BJ (cell line): ENCODE measurements around the genes GJA4, KIAA0319L and C1orf216.

- CAGE, long polyA plus RNA: no peak
- RRBS: 4% methylated on average over 7 of the region's 33 CpGs
These were observed at the start of gene GJA4 for GRCh38 chr1:34792650-34793152. Gene GJA4, plus strand, starts transcription at chr1:34792999.

GRCh38 chr1:34845390-34845795, 14.2 kb downstream of the SMIM12 start:
- CAGE, long polyA plus RNA: no peak
- RRBS: no CpG with 5 or more reads among the region's 7 CpGs

DNA sequence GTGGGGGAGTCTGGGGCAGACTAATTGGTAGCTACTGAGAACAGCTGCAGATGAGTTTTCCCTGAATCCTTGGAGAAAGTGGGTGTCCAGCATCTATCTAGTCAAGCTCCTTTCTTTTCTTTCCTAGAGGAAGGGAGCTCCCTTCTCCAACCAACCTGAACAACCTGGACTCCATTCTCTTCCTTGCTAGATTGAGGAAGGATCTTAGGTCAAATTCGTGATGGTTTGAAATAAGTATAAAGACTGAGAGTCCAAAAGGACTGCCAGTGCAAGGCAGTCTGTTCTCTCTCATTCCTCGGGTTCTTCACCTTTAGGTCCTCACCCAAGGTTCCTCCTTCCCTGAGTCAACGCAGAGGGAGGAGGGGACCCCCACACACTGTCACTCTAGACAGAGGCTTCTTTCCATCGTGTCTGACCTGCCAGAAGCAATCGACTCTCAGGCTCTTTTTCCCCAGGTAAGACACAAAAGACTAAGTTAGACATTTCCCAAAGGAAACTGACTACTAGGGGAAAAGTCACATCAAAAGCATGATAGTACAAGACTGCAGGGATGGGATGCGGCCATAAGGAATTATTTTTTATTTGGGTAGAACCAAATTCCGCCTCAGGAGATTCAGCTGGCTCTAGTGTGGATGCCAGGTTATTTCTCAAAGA, 12.2 kb downstream of the TMEM35B start:
- CAGE, long polyA plus RNA: no peak
- RRBS: no CpG with 5 or more reads among the region's 7 CpGs

- CAGE, long polyA plus RNA: no peak
- RRBS: no CpG with 5 or more reads among the region's 5 CpGs
These were observed 54.3 kb downstream of the KIAA0319L start for GRCh38 chr1:35502735-35503500.

DNA sequence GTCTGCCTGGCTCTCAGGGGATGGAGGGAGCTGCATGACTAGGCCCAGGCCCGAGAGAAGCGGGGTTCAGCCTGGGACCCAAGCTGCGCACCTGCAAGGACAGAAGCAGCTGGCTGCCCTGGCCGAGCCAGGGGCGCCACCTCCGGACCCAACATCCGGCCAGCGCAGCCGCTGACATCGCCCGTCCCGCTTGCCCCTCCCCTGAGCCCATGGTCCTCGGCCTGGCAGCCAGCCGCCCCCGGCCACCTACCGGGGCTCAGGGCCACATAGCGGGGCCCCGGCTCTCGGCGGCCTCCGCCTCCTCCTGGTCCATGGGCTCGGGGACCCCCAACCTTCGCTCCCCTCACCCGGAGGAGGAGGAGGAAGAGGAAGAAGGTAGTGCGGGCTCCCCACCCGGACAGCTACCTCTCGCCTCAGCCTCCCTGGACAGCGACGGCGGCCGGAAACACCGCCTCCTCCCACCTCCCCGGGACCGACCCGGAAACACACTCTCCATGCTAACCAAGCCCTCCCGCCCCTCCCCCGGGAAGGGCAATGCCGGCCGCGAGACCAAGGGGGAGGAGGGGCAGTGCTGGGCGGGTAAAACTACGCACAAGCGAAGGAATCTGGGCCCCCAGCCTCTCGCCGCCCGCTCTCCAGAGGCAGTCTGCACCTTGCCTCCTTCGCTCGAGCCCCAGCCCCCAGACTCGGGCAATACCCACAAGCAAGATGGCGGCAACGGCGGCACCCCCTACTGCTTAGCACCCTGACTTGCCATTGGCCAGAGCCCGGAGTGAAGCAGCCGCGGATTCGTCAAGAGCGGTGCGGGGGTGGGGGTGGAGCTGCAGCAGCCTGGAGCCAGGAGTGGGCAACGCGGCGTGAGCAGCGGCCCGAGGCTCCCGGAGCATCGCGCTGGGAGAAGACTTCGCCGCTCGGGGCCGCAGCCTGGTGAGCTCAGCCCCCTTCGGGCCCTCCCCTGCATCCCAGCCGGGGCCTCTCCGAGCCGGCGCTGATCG, at the start of gene KIAA0319L:
Gene KIAA0319L (minus strand): TSS at position 447 of the 995 bp plus-strand sequence.
- CAGE, long polyA plus RNA: start-site peak on the minus strand centred at position 420 of the sequence, 24 bp wide, 266 and 125 reads in 2 replicates; start-site peak on the minus strand centred at position 666 of the sequence, 80 bp wide, 65 and 48 reads in 2 replicates
- RRBS: 1% methylated on average over 42 of the region's 76 CpGs

GRCh38 chr1:35595214-35595715, 22.2 kb downstream of the TFAP2E start:
- CAGE, long polyA plus RNA: no peak
- RRBS: no CpG with 5 or more reads among the region's 1 CpG

- CAGE, long polyA plus RNA: no peak
- RRBS: no CpG with 5 or more reads among the region's 13 CpGs
These were observed 442 bp downstream of the C1orf216 start for GRCh38 chr1:35718233-35718651.

GRCh38 chr1:35718652-35719417, at the start of gene C1orf216:
Gene C1orf216, minus strand, starts transcription at chr1:35718884.
- CAGE, long polyA plus RNA: no peak
- RRBS: 1% methylated on average over 40 of the region's 73 CpGs

DNA sequence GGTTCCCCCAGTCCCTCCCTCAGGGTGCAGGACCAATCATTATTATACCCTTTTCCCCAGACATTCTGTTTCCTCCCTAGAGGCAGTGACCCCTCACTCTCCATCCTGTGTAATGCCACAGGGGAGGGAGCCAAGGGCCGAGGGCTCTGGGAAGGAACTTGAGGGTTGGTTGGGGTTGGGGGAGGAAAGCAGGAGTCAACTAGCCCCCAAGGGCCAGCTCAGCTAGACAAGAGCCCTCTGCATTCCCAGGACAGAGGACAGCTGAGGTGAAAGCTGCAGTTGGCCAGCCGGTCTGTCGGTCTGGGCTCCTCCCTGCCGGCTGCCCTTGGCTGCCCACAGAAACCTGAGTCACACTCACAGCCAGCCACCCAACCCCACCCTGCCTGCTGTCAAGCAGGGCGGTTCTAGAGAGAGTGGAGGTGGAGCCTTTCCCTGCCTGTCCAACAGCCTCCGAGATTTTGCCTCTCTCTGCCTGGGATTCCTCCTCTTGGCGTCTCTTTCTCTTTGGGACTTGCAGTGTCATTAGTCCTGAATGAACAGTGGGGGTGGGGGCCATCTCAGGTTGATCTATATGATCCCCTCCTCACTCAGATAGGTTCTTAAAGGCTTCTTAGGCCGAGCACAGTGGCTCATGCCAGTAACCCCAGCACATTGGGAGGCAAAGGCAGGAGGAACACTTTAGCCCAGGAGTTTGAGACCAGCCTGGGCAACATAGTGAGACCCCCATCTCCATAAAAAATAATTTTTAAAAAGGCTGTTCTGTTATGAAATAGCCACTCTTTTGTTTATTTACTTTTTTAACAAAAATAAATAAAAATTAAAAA, 1.6 kb upstream of the TRAPPC3 start:
- CAGE, long polyA plus RNA: no peak
- RRBS: no CpG with 5 or more reads among the region's 8 CpGs

- CAGE, long polyA plus RNA: no peak
- RRBS: no CpG with 5 or more reads among the region's 9 CpGs
These were observed 14.5 kb downstream of the MAP7D1 start for GRCh38 chr1:36170279-36170968.

DNA sequence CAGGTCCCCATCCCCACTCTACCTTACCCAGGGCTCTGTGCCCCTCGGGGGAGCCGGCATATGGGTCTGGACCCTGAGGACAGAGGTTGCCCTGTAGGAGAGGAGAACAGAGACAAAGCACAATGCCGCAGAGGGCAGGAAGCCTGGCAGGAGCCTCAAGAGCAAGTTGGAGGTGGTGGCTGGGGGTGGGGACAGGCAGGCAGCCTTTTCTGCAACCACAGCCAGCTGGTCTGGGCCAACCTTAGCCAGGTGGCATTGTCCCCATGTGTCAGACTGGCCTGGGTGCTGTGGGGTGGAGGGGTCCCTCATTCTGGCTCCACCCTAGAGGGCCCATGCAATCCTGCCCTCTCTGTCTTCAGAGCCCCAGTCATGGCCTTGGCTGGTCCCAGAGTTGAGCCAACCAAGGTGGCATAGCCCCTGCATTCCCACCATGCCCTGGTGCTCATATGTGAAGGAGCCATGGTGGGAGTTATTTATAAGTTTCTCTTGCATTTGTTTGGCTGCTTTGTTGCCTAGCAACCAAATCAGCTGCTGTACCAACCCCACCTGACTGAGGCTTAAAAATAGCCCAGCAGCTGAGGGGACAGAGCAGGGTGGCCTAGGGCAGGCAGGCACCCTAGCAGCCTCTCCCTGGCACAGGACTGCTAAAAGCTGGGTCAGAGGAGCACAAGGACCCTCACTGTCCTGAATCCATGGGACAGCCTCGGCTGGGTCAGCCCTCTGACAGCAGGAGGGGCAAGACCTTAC, 19.3 kb downstream of the MAP7D1 start:
- CAGE, long polyA plus RNA: no peak
- RRBS: no CpG with 5 or more reads among the region's 4 CpGs

GRCh38 chr1:36190100-36190392, 34.1 kb downstream of the MAP7D1 start:
- CAGE, long polyA plus RNA: no peak
- RRBS: no CpG with 5 or more reads among the region's 9 CpGs

GRCh38 chr1:36243188-36243766, 19.0 kb downstream of the THRAP3 start:
- CAGE, long polyA plus RNA: no peak
- RRBS: no CpG with 5 or more reads among the region's 12 CpGs

GRCh38 chr1:36269005-36269835, 36.9 kb upstream of the SH3D21 start:
- CAGE, long polyA plus RNA: no peak
- RRBS: no CpG with 5 or more reads among the region's 8 CpGs

DNA sequence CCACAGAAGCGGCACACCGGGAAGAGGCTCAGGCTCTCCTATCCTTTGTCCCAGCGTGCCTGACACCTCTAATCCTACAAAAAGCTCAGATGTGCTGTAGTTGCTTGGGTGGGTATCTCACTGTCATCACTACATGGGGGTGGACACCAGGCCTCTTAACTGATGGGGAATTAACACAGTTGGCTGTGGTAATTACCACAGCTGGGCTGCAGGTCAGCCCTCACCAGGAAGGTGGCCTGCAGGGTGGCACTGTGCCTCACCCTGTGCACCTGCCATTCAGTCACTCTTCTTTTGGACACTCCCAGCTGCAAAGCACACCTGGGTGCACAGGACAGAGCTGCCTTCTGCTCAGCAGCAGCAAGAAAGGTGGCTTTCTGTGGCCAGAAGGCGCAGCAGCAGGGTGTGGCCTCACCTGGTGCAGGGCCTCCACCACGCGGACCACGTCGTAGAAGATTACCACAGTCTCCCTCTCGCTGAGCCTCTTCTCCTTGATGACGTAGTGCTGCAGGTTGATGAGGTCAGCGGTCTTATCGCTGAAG, 30.9 kb downstream of the STK40 start:
- CAGE, long polyA plus RNA: no peak
- RRBS: no CpG with 5 or more reads among the region's 12 CpGs

- CAGE, long polyA plus RNA: no peak
- RRBS: no CpG with 5 or more reads among the region's 5 CpGs
These were observed 16.3 kb downstream of the STK40 start for GRCh38 chr1:36369503-36369838.

DNA sequence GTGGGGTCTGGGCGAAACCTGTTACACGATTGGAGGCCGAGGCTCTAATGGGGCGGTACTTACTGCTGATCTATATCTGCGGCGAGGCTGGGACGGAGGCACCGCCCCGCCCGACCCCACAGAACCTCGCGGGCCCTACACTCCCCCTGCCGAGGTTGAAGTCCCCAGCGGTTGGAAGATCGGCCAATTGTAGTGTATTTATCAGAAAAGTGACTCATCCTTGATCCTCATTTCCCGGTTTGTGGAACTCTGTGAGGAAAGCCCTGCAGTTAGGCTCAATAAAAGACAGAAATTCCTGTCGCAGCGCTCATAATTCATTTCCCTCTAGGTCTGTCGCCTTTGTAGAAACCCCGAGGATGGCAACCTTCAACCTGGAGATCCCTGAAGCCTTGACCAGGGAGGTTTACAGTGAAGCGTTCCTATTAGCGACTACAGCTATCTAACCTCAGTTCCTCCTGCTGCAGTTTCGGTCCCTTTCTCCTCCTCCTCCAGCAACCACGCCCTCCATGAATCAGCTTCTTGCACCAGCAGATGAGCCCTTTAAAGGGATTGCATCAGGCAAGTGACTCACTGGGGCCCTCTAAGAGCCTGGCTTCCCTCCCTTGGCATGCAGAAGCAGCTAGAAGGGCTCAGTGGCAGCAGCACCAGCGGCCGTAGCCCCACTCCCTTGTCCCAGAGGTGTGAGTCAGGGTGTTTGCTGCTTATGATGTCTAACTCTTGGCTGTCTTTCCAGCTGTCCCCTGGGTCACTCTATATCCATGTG, 548 bp upstream of the STK40 start:
- CAGE, long polyA plus RNA: no peak
- RRBS: no CpG with 5 or more reads among the region's 26 CpGs

DNA sequence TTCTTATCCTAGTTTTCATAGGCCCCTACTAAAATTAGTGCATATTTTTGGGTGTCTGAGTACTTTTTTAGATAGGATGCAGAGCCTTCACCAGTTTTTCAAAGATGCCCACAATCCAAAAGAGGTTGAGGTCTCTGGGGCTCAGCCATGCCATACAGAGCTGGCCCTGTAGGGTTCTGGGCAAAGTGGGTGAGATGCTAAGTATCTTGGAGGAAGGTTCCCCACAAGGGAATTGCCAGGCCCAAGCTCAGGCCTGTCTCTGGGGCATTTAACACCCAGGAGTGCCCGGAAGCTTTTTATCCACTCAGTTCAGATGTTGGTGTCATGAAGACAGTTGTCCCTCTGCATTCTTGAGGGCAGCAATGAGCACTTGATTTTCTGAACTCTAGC, 19.7 kb upstream of the GRIK3 start:
- CAGE, long polyA plus RNA: no peak
- RRBS: no CpG with 5 or more reads among the region's 1 CpG

DNA sequence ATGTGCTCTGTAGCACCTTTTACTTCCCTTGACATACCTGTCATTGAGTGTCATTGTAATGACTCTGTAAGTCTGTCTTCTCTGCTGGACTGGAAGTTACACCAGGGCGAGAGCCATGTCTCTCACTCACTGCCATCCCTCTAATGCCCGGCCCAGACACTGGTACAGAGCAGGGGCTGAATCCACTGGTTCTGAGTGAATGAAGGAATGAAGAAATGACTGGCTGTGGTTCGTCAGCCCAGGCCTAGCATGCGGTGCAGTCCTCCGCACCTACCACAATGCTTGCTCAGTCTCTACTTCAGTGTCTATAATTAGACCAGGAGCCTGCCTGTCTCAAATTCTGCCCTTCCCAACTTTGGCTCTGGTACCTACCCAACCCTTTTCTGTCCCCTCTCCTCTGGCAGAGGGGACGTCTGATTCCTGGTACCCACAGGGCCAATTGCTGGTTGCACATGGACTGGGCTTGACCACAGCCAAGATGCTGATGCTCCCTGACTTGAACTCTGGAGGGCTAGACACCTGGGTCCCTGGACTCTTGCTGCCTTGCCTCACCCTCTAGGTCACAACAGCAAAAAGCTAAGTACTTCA, 118.2 kb upstream of the GRIK3 start:
- CAGE, long polyA plus RNA: no peak
- RRBS: no CpG with 5 or more reads among the region's 6 CpGs

DNA sequence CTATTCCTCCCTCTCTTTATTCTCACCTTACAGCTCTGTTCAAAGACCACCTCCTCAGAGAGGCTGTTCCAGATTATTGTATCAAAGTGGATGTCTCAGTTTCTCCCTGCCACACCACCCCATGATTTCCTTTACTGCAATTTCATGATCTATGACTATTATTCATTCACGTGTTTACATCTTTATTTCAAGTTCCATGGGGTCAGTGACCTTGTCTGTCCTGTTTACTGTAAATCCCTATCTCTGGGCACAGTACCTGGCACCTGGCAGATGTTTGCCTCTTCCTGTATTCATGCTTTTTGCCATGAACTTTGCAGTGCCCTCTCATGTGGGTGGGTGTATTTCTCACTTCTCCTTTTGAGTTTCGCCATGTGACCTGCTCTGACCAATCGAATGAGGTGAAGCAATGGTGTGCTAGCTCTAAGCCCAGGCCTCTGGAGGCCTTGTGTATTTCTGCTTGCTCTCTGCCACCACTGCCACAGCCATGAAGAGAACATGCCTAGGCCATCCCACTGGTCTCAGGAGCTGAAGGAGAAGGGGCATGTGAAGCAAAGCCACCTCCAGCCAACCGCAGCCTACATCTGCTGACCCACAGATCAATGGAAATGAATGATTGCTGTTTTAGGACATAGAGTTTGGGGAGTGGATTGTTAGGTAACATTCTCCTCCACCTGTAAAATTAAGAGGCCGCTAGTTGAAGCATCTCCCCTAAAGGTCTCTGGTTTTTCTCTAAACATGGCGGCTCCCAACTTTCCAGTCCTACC, 185.5 kb upstream of the ZC3H12A start:
- CAGE, long polyA plus RNA: no peak
- RRBS: no CpG with 5 or more reads among the region's 6 CpGs